SK-N-MC (cell line): ENCODE data around the genes MRPS15 and FHL3.

DNA sequence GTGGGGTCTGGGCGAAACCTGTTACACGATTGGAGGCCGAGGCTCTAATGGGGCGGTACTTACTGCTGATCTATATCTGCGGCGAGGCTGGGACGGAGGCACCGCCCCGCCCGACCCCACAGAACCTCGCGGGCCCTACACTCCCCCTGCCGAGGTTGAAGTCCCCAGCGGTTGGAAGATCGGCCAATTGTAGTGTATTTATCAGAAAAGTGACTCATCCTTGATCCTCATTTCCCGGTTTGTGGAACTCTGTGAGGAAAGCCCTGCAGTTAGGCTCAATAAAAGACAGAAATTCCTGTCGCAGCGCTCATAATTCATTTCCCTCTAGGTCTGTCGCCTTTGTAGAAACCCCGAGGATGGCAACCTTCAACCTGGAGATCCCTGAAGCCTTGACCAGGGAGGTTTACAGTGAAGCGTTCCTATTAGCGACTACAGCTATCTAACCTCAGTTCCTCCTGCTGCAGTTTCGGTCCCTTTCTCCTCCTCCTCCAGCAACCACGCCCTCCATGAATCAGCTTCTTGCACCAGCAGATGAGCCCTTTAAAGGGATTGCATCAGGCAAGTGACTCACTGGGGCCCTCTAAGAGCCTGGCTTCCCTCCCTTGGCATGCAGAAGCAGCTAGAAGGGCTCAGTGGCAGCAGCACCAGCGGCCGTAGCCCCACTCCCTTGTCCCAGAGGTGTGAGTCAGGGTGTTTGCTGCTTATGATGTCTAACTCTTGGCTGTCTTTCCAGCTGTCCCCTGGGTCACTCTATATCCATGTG lies 548 bp upstream of the STK40 start:
- RRBS = no CpG with 5 or more reads among the region's 26 CpGs

GRCh38 chr1:36390530-36391056 lies 4.9 kb upstream of the STK40 start:
- RRBS = no CpG with 5 or more reads among the region's 1 CpG

DNA sequence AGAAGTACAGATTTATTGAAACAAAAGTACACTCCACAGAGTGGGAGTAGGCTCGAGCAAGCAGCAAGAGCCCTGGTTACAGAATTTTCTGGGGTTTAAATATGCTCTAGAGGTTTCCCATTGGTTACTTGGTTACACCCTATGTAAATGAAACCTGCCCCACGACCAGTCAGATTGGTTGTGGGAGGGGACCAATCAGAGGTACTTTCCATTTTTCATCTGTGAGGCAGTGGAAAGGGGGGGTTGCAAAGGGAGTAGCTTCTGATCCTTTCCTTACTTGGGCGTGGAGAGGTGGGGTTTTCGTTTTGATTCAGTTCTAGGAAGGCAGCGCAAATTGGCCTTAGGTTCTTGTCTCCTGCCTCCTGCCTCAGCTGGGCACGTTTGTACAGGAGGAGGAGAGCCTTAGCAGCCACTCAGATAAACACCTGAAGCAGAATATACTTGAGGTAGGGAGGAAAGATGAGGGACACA lies 14.2 kb upstream of the LSM10 start:
- RRBS = no CpG with 5 or more reads among the region's 6 CpGs

DNA sequence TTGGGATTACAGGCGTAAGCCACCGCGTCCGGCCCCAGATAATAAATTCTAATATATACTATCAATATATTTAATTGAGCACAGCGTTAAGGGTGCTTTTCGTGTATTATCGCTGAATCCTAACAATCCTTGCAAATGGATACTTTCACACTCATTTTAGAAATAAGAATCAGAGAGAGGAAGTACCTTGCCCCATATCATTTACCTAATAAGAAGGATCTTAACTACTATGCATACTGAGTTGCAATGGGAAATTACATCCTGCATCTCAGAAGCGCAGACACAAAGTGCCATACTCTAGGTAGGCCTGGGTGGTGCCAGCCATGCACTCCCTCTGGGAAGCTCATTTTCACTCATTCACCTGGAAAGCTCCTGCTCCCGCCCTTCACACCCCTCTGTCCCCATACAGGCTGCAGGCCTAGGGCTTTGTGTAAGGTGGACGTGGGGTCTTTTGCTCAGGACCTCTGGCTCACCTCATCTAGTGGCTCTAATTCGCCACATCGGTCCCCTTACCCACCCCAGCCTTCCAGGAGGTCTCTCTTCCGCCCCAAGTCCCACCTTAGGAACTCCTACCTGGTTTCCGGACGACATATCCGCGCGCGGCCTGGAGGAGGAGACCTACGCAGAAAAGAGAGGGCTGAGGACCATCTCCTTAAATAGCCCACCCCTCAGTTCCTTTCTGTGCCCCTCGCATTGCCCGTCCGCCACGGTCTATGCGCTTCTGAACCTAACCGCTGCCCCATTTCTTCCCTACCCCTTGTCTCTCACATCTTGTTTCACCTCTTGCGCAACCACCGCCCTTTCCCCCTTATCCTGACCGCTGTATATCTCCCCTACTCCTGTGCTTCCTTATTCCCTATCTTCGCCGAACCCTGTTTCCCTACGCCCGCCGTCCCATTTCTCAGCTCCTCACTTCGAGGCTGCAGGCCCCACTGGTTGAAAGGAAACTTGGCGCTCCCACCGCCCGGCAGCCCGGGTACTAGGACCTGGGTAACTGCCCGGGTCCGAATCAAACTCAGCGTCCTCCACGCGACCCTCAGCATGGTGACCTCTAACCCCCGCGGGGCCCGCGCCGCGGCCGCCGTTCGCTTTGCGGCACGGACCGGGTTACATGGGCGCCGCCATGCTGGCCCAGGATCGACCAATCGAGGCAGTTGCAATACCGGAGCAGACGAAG lies at the start of gene MRPS15:
Gene MRPS15 (minus strand): TSS at position 1,152 of the 1,177 bp plus-strand sequence.
- RRBS = under 1% methylated on average over 20 of the region's 62 CpGs

GRCh38 chr1:36464410-36464815 lies 229 bp upstream of the MRPS15 start:
- RRBS = under 1% methylated on average over 6 of the region's 23 CpGs

DNA sequence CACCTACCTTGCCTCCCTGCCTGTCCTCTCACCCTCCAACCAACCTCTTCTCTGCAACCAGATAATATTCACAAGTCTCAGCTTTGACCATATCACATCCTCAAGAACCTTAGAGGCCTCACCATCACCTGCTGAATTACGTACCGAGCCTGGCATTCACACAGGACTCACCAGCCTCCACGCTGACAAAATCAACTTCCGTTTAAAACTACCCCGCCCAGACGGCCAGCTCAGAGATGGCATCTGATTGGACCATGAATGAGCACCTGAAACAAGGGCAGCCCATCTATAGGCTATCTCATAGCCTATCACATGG lies 50.7 kb upstream of the ZC3H12A start:
- RRBS = no CpG with 5 or more reads among the region's 6 CpGs

- RRBS = no CpG with 5 or more reads among the region's 18 CpGs
Observed at GRCh38 chr1:37454799-37455541, 19.4 kb upstream of the ZC3H12A start.

DNA sequence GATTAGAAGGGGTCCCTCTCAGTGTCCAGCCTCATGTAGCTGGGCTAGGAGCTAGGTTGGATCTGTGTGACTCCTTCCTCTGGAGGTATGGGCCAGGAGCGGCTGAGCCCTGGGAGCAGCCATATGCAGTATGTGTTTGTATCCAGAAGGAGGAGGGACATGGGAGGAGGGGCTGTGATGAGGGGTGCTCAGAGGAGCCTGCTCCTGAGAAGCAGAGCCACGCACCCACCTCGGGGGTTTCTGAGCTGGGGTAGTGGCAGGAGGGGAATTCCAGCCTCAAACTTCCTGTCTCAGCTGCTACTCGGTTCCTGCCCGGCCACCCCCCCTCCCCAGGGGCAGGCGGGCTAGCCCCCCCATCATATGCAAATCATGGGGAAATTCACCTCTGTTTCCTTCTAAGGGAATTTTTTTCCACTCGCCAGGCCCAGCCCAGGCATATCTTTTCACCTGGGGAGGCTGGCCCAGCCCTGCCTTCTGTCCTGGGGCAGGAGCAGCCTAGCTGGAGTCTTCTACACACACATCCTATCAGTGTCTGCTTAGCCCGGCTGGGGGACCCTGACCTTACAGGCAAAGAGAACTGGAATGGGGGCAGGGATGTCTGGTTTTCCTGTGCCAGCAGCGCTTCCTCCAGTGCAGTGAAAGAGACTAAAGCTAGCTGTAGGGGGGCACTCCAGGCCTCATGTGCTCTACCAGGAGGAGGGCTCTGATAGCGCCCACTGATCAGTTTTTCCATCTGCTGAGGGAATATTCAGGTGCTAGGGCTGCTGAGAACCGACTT lies 3.0 kb downstream of the ZC3H12A start:
- RRBS = no CpG with 5 or more reads among the region's 11 CpGs

DNA sequence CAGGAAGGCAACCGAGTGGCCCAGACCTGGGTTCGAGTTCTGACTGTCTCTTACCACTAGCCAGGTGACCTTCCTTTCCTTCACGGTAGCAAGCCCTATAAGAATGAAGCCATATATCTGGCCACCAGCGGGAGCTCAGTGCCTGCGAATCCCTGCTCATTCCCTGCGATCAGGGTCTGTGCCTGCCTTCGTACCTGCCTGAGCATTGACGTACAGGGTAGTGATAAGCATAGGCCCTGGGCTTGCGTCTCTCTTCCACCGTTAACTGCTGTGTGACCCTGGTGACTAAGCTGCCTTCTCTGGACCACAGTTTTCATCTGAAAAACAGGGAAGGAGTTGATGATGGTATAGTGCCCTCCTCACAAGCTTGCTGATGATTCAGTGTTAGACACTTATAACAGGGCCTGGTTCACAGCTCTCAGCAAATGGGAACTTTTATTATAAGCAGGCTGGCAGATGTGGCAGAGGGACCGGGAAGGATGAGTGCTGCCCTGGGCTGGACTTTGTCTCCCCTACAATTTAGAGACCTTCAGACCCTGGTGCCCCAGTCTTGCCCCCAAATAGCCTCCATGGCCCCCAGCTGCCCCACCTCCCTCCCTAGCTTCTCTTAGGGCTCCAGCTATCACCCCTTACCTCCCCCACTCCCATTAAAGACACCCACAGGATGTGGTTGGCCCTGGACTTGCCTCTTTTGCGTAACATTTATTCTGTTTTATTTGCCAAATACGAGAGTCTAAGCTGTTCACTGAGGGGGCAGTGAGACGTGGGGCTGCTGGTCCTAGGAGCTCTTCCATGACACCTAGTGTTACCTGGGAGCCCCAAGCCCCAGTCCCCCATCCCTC lies 4.3 kb downstream of the ZC3H12A start:
- RRBS = no CpG with 5 or more reads among the region's 14 CpGs

DNA sequence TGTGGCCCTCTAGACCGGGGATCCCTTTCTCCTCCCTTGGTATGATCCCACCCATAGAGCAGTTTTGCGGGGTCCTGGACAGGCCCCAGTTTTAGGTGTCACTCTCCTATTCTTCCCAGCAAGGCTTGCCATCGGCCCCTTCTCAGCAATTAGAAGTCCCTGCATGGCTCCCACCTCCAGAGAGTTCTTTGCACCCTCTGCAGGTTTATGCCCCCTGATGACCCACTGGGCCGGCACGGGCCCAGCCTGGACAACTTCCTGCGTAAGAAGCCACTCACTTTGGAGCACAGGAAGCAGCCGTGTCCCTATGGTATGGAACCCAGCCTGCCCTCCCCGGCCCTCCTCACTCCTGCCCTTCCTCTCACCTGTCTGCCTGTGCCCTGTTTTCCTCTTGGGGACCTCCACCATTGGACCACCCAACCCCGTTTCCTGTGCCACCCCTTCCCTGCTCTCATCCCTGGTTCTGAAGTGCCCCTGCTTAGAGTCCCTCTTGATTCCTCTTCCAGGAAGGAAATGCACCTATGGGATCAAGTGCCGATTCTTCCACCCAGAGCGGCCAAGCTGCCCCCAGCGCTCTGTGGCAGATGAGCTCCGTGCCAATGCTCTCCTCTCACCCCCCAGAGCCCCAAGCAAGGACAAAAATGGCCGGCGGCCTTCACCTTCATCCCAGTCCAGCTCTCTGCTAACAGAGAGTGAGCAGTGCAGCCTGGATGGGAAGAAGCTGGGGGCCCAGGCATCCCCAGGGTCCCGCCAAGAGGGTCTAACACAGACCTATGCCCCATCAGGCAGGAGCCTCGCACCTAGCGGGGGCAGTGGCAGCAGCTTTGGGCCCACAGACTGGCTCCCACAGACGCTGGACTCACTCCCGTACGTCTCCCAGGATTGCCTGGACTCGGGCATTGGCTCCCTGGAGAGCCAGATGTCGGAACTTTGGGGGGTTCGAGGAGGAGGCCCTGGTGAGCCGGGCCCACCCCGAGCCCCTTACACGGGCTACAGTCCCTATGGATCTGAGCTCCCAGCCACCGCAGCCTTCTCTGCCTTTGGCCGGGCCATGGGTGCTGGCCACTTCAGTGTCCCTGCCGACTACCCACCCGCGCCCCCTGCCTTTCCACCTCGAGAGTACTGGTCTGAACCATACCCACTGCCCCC lies 8.2 kb downstream of the ZC3H12A start:
- RRBS = 90% methylated on average over 6 of the region's 33 CpGs

- RRBS = 4% methylated on average over 6 of the region's 23 CpGs
Observed at GRCh38 chr1:37513625-37514153, 877 bp downstream of the MEAF6 start.

DNA sequence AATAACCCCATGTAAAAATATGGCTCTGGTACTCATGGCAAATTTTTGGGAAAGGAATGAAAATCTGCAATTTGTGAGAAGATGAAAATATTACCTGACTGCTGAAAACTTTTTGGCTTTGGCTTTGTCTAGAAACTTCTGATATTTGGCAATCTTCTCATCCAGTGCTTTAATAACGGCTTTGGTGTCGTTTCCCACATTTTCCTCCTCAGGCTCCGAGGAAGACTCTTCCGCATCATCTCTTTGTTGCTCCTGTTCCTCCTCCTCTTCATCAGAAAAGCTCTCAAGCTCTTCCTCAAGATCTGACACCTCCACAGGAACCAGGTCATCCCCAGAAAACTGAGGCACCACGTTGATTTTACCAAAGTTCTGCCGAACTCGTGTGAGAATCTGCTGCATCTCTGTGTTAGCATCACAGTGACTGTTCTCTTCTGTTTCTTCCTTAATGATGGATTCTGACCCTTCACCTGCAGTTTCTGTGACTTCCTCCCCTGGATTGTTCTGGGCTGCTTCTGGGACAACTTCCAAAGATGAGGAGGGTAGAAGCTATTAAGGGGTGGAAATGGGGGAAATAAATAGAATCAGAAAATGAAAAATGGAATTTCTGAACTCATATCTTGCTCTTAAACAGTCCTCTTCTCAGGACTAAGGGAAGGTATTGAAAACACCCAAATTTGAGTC lies 12.2 kb downstream of the DNALI1 start:
- RRBS = no CpG with 5 or more reads among the region's 7 CpGs

- RRBS = no CpG with 5 or more reads among the region's 8 CpGs
Observed at GRCh38 chr1:37606546-37606878, 10.8 kb upstream of the GNL2 start.

DNA sequence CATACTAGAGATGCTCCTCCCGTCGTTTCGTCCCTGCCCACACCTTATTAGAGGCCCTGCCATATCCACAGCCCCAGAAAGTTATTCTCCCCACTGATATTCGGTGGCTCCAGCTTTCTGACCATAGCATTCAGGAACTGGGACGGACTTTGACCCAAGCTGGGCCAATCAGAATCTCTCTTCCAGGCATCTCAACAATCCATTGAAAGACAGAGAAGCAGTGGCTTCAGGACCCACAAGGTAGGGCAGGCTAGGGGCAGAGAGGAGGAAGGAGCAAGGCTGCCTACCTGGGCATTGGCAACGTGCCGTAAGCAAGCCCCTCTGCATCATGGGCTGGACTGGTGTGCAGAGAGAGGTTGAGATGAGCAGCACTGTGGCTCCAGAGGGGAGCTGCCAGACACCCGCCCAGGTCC lies 32.5 kb downstream of the EPHA10 start:
- RRBS = no CpG with 5 or more reads among the region's 8 CpGs

DNA sequence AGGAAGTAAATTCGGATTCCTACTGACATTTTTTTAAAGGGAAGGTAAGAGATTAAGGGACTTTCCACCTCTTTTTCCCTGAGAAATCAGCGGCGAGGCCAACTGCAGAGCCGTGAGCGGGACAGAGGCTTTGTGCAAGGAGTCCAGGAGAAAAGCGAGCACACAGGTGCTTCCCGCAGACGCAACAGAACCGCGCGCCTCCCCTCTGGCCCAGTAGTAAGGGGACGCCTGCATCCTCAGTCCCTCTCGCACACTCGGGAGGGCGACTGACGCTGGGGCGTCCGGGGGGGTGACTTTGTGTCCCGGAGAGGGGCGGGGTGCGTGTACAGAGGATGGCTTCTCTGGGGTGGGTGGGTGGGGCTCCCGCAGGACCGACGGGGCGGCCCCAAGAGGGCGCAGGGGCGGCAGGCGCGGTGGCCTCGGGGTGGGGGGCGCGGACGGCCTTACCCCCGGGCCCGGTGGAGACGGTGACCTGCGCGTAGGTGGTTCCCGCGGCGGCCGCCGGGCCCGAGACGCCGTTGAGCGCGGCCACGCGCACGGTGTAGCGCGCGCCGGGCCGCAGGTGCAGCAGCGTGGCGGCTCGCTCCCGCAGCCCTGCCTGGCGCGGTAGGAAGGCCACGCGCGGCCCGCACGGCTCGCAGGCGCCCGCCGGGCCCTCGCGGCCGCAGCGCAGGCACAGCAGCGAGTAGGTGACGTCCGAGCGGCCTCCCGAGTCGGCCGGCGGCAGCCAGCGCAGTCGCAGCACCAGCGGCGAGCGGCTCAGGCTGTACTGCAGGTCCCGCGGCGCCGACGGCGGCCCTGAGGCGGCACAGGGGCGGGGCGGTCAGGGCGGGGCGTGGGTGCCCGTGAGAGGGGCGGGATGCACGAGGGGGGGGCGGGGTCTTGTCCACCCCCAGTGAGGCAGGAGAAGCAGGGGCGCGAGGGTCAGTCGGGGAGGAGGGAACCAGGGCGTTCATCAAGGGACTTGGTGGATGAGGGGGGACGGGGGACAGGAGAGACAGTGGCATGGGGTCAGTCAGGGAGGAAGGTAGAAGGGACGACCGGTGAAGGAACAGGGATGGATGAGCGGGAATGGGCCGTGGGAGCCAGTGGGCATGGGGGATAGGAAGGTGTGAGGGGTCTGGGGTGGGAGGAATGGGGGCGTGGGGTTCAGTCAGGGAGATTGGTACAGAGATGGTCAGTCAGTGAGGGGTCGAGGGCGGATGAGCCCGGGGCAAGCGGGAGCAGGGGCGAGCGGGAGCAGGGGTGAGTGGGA lies 12.1 kb downstream of the EPHA10 start:
- RRBS = 7% methylated on average over 49 of the region's 119 CpGs

DNA sequence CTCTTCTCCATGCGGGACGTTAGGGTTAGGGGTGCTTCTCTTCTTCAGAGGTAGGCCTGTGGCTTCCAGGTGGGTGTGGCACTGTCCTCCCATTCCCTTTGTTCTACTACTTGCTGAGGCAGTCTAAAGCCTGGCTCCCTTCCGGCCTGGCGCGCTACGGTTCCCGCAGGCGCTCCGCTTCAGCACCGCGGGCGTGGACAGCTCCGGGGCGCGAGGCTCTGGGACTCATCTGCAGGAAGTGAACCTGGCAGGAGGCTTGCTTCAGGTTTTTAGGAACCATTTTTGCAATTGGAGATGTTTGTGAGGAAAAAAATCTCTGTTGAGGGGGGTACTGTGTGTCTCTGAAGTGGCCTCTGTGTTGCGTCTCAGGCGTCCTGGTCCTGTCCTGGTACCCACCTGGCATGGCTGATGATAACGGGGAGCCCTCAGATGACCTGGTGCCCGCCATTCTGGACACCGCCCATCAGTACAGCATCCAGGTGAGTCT lies 1.8 kb downstream of the MANEAL start:
- RRBS = 7% methylated on average over 11 of the region's 20 CpGs

DNA sequence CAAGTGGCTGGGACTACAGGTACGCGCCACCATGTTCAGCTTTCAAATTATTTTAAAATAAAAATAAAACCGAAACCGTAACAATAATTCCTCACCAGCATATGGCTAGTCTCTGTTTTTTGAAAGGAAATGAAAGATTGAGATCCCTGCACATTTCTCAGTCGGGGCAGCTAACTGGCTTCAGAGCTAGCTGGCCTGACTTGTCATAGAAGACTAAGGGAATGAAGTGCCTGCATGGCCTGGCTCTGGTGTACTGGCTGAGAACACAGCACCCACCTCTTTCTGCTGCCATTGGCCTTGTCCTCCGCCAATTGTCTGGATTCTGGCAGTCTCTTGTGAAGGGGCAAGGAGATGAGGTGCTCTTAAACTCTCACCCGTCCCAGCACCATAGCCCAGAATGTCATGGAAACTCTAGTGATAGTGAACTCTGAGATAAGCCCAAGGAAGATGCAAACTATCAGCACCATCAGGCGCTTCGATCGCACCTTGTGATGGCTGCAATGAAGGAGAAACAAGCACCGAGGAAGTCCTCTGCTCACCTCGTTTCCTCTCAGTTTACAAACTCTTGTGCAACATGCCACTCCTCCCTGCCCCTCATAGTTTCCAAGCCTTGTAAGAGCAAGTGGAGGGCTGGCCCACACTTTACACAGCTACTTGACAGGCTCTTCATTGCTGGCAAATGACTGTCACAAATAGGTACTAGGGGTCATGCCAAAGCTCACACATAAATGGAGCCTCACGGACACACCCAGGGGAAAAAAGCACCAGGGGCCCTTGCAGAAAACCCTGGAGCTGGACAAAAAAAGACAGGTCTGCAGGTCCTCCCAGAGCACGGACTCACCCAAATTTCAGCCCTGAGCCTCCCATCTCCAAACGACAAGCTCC lies 16.4 kb downstream of the INPP5B start:
- RRBS = no CpG with 5 or more reads among the region's 15 CpGs

DNA sequence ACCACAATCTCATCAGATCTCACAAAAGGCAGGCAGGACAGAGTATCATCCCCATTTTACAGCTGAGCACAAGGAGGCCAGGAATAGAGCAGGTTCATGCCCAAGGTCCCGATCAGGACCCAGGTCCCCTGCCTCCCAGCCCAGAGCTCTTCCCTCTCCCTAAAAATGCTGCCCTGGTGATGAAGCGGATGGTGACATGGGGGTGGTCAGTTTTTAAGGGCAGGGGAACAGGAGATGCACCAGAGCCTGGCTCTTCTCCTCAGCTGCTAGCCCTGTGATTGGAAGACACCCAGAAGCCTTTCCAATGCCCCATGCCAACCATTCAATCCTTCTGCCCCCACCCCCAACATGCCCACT lies 1.7 kb downstream of the FHL3 start:
- RRBS = no CpG with 5 or more reads among the region's 2 CpGs

DNA sequence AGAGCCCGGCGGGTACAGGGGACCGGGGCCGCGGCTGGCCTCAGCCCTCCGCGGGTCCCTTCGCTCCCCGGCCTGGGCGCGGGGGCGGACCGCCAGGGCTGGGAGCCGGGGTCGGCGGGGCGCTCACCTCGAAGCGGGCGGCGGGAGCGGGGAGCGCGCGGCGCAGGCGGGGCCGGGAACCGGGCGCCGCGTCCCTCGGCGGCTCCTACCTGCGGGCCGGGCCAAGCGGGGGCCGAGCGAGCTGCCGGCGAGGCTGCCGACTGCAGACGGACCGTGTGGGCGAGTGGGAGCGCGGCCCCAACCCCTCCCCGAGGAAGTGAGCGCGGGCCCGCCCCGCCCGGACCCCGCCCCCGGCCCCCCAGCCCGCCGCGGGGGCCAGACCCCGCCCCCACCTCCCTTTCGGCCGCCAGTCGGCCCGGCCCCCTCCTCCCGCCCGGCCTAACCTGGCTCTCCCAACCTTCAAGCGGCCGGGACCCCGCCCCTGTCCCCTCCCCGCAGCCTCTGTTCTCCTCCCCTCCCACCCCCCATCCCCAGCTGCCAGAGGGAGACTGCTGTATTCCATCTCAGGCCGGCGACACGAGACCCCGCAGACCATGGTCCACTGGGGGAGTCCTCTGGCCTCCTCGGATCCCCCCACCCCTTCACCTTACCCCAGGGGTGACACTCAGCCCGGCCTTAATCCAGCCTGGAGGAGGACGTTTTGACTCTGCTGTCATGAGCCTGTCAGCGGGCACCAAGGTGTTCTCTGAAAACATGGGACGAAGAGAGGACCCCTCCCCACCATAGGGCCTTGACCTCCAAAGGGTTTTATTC lies at the start of gene FHL3:
Gene FHL3 (minus strand): TSS at position 285 of the 813 bp plus-strand sequence.
- RRBS = 3% methylated on average over 62 of the region's 78 CpGs

GRCh38 chr1:38015788-38016723 lies 3.5 kb downstream of the UTP11 start:
- RRBS = no CpG with 5 or more reads among the region's 7 CpGs